SEM (cell line): ENCODE measurements around a stretch of chr19.

DNA sequence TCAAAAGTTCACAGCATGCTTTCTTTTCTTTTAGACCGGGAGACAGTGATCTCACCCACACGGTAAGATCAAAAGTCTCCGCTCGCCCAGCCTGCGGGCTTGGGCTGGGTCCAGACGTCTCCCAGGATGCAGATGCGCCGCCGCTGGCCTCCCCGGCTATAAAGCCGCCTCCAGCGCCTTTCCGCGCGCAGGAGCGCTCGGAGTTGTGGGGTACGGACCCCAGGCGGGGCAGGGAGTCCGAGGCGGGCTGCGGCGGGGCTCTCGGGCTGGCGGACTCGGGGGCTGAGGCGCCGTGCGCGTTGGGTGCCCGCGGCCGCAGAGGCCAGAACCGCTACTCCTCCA lies 2.0 kb upstream of the TSHZ3 start:
- PRO-cap: no peak

DNA sequence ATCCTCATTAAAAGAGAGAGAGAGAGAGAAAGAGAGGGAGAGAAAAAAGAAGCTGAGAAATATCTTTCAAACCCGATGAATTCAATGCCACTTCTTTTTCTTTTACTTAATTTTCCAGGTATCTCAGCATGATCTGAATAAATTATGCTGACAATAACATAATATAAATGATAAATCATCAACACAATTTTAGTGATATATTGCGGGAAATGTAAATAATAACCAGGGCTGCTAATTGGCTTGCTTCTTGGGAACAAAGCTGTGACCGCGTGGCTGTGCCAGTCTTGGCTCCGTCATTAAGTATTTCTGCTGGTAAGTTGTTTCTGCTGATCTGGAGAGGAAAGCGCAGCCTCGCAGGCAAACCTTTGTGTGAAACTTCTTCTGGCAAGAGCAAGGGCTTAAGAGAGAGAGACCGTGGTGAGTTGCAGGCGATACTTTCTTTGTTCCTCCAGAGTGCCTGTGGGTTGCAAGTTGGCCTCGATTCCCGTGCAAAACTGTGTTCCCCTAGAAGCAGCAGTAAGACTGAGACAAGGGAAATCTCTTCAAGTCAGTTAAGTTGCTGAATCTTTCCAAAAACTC lies 489.1 kb upstream of the TSHZ3 start:
- PRO-cap: no peak

GRCh38 chr19:31859490-31859820 lies 486.0 kb upstream of the ZNF507 start:
- PRO-cap: no peak

DNA sequence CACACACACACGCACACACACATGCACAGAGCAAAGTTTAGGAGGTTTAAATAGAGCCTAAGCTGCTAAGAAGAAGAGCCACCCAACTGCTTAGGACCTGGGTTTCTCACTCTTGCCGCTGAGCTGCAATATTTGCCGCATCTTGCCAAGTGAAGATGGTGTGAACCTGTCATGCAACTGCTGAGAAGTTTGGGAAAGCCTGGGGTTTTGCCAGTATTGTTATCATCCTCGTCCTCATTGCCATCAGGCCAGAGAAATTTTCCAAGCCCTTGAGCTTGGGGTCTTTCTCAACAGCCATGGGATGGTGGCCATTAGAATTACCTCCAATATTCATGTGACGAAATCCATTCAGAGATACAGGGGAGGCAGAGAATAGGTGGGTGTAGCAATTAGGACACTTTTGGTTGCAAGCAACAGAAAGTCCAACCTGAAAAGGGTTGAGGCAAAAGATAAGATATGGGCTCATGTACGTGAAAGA lies 75.3 kb upstream of the ZNF507 start:
- PRO-cap: no peak

GRCh38 chr19:32384224-32384675 lies 21.3 kb upstream of the DPY19L3 start:
- PRO-cap: no peak

GRCh38 chr19:32468308-32469111 lies 62.9 kb downstream of the DPY19L3 start:
- PRO-cap: no peak

- PRO-cap: no peak
Observed at GRCh38 chr19:32649553-32649888, 25.5 kb downstream of the ANKRD27 start.

GRCh38 chr19:32669989-32670355 lies 5.0 kb downstream of the ANKRD27 start:
- PRO-cap: no peak

GRCh38 chr19:32677172-32677644 lies 1.6 kb downstream of the RGS9BP start:
- PRO-cap: no peak

- PRO-cap: no peak
Observed at GRCh38 chr19:32902397-32902867, 32.9 kb upstream of the SLC7A9 start.

DNA sequence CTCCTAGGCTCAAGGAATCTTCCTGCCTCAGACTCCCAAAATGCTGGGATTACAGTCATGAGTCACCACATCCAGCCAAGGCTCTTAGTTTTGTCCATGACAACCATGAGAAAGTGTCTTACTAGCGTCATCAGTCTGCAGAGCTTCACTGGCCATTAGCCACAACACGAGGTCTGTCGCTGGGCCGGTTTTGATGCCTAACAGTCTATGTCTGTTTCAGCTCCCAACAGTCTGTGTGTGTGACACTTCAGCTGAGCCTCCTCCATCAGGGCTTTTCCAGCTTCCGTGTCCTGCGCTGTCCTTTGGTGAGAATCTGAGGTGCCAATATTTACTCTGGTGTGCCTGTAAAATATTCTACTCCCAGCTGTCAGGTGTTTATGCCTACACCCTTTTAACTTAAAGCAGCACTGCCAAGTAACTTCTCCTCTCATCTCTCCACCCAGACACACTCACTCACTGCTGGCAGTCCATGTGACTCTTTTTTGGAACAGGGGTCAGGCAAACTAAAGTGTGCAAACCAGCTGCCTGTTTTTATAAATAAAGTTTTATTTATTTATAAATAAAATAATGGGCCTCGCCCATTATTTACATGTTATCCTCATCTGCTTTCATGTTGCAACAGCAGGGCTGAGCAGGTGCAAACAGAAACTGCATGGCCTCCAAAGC lies 47.4 kb downstream of the CEP89 start:
- PRO-cap: no peak

DNA sequence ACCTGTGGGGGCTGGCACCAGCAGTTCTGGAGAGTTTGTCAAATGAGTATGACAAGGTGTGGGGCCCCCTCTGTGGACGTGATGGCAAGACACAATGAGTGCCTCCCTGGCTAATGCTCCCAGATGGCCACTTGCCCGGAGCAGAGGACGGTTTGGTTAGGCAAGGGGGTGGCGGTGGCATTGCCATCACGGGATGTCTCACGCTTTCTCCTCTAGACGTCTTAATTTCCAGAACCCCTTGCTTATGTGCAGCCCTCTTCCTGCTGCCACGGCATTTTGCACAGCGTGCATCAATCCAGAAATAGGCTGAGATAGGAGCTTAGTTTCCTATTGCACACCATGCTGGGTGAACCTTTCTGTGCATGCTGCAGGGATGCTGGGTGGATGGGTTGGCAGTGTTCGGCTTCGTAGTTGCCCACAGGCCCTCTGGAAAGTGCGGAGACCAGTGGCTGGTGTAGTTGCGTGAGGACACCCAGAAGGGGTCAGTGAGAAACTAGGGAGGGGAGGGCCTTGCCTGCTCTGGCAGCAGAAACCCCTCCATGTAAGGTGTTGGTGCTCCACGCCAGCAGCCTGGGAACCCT lies 18.1 kb upstream of the LRP3 start:
- PRO-cap: unidirectional peak, plus-strand start at position 322 of the sequence

GRCh38 chr19:33235338-33235680 lies 9.7 kb upstream of the SLC7A10 start:
- PRO-cap: no peak

DNA sequence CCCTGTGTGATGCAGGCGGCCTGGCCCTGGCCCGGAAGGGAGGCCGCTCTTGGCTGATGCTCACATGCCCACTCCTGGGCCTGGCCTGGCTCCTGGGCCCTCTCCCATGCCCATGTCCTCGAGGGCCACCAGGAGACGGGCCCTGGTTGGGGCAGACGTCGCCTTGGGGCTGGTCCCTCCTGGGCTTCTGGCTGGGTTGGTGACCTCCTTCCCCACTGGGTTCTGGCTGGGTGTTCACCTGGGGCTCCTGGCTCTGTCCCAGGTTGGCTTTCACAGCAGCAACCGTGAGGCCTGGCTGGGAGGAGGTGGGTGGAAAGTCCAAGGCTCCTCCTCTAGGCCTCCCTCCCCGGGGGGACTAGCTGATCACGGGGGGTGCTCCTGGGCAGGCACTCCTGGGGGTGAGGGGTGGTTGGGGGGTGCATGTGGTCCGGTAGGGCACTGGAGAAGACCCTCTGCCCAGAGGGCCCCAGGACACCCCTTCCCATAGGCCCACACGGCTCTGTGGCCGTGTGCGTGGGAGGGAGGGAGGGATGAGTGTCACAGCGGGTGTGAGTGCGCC lies 15.5 kb upstream of the SLC7A10 start:
- PRO-cap: no peak

DNA sequence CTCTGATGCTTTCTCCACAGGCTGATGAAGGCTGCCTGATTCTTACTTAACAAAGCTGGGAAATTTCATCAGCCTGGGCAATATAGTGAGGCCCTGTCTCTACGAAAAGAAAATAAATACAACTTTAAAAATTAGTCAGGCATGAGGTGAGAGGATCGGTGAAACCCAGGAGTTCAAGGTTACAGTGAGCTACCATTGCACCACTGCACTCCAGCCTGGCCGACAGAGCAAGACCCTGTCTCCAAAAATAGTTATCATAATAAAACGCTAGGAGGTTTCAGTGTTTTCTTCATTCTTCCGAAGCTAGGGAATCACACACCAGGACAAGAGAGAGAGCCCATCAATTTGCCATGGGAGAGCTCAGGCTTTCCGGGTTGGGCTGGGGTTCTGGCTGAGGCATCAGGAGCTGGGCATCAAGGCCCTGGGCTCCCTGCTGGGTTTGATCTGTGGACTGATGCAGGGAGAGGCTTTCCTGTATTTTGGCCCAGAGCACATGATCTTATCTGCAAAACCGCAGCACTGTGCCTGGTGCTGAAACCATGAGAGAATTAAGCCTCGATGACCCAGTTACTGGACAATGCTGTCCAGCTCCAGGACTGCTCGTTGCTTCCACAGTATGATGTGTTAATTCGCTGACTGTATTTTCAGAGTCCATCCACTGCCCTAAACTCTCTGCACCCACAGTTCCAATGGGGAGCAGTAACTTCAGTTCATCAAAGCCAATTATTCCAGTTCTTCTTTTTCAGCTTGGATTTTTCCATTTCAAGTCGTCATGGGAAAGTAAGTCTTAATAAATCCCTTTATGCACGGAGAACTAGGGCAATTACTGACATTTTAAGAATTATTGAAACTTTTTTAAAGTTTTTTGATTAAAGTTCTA lies 24.9 kb upstream of the CEBPG start:
- PRO-cap: no peak

DNA sequence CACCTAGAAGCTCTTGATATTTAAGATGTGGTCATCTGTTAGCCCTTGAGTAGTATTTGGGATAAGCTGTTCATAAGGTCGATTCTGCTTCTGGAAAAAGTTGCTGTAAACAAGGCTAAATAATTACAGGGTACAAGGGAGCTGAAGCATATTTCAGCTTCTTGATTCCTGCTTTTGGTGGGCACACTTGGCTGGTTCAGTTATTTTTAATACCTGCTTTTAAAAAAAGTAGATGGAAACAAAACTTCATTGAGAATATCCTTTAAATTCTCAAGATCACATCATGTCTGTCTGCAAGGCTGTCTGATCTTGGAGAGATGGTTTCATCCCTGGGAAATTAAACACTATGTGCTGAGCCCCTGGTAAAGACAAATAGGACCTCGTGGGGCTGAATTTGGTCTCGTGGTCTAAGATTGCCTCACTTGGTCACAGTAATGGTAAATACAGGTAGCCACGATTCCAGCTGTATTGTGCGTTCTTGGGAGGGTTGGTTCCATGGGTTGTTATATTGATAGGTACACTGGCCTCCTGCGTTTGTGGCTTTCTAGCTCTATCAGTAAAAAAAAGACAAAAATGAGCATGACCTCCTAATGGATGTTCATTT lies 1.5 kb downstream of the CEBPG start:
- PRO-cap: no peak

DNA sequence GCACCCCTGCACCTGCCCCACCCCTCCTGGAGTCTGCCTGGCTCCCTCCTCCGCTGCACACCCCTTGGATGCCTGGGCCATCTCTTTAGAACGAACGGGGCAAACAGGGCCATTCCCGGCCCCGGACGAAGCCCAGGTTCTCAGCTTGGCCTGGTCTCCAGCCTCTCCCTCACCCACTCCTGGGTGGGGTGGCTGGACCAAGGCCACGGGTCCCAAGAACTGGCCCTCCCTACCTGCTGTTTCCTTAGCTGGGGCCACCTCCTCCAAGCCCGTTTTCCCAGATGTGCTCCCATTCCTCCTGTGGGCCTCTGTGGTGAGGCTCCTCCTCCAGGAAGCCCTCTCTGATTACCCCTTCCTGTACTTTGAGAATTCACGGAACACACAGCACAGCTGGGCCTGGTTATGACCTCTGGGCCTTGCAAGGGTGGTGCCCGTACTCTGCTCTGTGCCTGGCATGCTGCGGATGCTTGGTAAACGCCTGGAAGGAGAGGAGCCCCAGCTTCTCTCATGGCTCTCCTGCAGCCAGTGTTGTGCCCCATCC lies 21.4 kb downstream of the CEBPG start:
- PRO-cap: no peak

GRCh38 chr19:33414381-33414670 lies 40.8 kb downstream of the CEBPG start:
- PRO-cap: no peak

DNA sequence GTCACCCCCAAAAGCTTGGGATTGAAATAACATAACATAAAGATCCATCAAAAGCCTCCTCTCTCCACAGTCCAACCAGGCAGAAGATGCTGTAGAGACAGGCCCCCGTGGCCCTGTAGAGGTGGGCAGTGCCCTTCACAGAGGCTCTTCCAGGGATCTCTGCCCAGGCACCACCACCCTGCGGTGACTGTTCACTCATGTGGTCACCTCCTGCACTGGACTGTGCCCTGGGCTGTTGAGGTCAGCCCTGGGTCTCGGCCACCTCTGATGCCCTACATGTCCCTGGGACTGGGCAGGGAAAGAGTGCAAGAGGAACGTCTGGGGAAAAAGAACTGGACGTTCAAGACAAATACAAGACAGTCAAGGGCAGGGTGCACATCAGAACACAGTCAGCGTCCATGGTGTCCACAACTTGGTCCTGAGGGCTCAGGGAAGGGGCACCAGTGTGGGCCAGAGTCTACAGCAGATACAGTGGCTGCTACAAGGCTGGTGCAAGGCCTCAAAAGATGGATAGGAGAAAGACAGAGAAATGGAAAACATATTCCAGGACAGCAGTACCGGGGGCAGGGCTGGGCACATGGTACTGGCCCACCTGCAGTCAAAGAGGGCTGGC lies 22.3 kb downstream of the PEPD start:
- PRO-cap: no peak

- PRO-cap: no peak
Observed at GRCh38 chr19:33701127-33701470, 79.3 kb downstream of the CHST8 start.